Smooth muscle cell (in vitro differentiated cells): ENCODE measurements around the gene MX2.

GRCh38 chr21:38830526-38831147, 24.9 kb downstream of the ETS2 start:
- RAMPAGE, long total RNA: no peak

DNA sequence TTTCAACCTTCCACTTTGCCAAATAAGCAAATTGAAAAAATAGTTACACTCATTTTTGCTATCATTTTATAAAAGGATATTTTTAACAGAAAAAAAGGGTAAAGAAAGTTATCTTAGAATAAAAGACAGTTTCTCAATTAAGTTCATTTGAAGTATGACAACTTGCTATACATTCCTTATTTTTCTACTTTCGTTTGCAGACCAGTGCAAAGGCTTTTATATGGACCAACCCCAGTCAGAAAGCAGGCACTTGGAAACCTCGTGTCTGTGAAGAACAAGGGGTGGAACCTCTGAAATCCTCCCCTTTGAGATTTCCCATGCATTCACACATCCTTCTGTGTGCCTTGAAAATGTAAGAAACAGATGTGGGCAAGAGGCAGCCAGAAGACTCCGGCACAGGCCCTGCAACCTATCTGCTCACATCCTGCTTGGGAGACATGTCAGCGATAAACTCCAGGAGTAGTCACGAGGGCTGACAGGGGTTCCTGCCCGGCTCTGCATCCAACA, 42.4 kb downstream of the ETS2 start:
- RAMPAGE, long total RNA: no peak

GRCh38 chr21:38897411-38897915, 91.7 kb downstream of the ETS2 start:
- RAMPAGE, long total RNA: no peak

DNA sequence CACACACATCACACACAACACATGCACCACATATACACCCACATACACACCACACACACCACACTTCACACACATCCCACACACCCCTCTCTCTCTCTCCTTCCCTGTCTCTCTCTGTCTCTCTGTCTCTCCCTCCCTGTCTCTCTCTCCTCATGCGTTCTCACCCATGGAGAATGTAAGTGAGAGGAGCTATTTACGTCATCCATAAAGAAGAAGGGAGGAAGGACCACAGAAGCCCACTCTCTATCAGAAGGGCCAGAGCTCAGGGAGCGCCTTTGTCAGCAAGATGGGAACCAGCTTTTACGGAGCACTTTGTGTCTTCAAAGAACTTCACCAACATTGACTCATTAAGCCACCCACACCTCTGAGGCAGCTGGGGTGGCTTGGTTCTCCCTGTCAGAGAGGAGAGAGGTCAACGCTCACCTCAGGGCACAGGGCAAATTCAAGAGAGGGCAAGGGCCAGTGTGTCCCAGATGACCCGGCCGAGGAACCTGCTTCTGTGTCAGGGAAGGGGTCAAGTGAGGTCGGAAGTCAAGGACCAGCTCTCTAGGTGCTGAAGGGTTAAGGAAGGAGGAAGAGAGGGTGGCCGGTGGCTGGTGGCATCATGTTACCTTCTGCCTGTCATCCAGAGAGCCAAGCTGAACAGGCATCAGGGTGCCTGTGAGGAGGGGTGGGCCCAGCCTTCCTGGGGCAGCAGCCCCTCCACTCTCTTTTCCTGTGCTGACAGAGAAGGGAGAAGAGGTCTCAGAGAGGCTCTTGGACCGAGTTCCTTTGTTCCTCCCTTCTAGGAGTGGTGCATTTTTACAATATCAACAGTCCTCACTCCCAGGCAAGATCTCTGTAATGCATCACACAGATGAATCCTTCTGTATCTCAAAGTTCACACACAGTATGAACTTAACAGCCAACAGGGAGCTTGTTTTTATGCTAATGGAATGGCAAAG, 108.9 kb downstream of the ETS2 start:
- RAMPAGE, long total RNA: no peak

DNA sequence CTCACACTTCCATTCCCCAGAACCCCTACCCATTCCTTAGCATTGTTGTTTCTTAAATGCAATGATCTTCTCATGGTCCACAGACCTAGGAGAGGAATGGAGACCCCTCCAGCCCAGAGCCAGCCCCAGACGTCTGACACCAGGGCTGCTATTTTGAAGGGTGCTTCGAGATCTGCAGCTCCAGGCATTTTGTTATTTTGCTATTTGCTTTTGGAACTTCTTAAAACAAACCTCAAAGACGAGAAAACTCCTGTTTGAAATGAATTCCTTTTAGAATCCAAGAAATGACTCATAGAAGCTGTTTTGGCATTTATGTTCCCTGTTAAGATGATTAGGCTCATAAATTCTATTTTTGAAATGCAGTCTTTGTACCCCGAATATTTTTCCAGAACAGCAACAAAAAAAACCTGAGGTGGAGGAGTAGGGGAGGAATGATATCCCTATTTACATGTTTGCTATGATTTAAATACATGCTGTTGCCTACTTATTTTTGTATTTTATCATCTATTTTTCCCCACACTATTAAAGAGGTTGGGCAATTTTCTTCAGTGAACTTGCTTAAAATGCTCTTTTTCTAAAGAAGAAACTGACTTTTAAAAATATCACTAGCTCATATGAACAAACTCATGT, 115.4 kb downstream of the ETS2 start:
- RAMPAGE, long total RNA: no peak

GRCh38 chr21:38993476-38993926, 187.8 kb downstream of the ETS2 start:
- RAMPAGE, long total RNA: no peak

- RAMPAGE, long total RNA: no peak
Measured at GRCh38 chr21:39022745-39024070, 160.0 kb downstream of the PSMG1 start.

GRCh38 chr21:39047906-39048414, 135.3 kb downstream of the PSMG1 start:
- RAMPAGE, long total RNA: no peak

- RAMPAGE, long total RNA: no peak
Measured at GRCh38 chr21:39105311-39105850, 77.9 kb downstream of the PSMG1 start.

- RAMPAGE, long total RNA: no peak
Measured at GRCh38 chr21:39314201-39315067, 1.0 kb upstream of the BRWD1 start.

DNA sequence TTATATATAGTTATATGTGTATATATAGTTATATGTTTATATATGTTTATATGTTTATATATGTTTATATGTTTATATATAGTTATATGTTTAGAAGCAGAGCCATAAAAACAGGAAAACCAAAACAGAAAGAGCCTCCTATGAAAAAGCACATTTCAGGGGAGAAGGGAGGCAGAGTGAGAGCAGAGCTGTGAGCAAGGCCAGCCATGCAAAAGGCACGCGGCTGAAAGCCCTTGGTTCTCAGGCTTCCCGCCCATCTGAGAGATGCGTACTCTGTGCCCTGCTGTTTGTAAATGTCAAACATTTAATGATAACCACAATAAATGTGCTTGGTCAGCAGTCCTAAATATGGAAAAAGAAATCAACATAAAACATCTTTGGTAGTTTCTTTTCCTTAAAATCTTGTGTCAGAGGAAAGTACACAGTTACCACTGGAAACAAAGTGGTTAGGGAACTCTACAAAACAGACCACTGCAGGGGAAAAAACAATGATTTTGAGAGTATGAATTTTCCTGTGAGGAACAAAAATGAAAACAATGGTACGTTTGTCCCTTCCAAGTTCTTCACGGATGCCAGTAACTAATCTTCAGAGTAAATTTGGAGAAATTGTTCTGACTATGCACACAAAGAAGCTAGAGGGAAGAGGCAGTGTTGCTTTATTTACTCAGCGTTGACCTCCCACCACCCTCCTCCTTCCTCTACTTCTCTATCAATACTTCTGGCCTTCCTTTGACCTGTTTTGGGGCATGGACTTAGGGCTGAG, 283.0 kb downstream of the DSCAM start:
- RAMPAGE, long total RNA: no peak

- RAMPAGE, long total RNA: no peak
Measured at GRCh38 chr21:41141974-41142658, 25.8 kb upstream of the BACE2 start.

- RAMPAGE, long total RNA: no peak
Measured at GRCh38 chr21:41186864-41187721, 19.1 kb downstream of the BACE2 start.

DNA sequence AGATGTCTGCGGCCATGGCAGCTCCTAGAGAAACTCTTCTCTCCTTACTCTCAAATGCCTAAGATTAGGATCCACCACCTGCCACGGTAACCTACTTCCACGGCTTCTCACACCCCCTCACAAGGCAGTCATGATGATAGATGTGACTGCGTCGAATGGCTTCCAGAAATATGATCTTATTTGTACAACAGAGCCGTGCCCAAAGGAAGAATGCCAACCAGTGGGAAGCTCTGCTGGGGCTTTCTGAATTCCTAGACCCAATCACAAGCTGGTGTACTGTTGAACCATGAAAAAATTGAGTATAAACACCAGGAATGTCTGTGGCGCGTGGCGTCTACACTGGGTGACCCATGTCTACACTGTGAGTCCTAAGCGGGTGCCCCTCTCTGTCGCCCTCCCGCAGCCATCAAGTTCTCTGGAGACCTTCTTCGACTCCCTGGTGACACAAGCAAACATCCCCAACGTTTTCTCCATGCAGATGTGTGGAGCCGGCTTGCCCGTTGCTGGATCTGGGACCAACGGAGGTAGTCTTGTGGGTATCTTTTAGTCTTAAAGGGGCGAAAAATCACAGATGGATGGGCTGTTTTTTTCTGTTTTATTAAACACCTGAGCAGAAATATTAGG, 73.6 kb downstream of the BACE2 start:
- RAMPAGE, long total RNA: no peak

GRCh38 chr21:41243224-41243893, 73.2 kb upstream of the FAM3B start:
- RAMPAGE, long total RNA: no peak

- RAMPAGE, long total RNA: no peak
Measured at GRCh38 chr21:41361419-41362175, at the start of gene MX2. MX2 (plus strand) TSS chr21:41362027.

DNA sequence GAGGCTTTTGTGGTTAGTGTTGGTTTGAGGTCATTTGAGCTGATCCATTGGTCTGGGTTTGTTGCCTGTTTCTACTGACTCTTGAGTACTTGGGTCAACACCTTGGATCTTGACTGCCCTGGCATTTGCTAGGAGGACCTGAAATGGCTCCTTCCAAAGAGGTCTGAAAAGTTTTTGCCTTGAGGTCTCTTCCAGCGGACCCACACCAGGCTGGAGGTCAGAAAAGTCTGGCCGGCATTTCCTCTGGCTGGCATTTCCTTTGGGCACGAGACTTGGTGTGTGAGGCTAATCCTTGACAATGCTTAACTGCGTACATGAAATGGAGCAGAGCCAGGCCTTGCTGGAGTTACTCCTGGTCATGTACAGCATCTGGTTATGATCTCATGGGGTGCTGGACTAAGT, 9.4 kb downstream of the MX2 start:
- RAMPAGE, long total RNA: no peak

DNA sequence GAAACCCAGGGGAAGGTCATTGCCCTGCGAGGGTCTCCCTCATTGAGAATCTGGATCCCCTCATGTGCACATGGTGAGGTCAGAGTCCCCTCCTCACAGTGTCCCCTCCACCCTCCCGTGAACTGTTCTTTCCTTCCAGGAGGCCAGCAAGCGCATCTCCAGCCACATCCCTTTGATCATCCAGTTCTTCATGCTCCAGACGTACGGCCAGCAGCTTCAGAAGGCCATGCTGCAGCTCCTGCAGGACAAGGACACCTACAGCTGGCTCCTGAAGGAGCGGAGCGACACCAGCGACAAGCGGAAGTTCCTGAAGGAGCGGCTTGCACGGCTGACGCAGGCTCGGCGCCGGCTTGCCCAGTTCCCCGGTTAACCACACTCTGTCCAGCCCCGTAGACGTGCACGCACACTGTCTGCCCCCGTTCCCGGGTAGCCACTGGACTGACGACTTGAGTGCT, 32.4 kb downstream of the MX1 start:
- RAMPAGE, long total RNA: no peak

GRCh38 chr21:41499808-41500159, 8.2 kb downstream of the TMPRSS2 start:
- RAMPAGE, long total RNA: no peak

DNA sequence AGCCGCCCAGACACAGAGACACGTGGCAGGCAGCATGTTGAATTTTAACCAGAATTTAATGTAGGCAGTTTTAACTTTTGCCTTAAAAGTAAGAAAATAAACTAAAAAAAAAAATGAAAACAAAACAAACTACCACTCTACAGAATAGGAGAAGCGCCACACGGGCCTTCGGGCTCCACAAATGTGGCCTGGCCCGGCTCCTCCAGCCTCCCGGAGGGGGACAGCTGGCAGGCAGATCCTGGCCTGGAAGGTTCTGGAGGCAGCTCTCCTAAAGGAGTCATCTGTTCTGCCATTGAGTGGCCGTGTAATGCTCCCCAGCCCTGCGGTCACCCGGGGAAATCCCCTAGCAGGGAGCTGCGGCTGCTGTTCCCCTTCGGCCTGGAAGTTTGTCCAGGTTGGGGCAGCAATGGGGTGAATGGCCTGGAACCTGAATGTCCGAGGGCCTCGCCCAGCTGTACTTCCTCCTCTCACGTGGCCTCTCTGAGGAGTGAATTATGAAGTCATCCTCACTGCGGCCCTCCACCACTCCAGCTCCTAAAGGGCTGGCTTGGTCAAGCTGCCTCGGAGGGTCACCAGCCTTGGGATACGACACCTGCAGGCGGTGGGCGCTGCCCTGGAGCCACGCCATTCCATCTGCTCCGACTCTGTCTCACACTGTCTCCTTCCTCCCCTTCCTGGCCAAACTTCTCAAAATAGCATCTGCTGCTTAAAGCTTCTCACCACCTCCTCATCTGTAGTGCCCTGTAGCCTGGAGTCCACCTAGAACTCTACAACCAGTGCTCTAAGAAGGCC, 54.2 kb upstream of the TMPRSS2 start:
- RAMPAGE, long total RNA: no peak